ENCODE measurements around a stretch of chr18.

DNA sequence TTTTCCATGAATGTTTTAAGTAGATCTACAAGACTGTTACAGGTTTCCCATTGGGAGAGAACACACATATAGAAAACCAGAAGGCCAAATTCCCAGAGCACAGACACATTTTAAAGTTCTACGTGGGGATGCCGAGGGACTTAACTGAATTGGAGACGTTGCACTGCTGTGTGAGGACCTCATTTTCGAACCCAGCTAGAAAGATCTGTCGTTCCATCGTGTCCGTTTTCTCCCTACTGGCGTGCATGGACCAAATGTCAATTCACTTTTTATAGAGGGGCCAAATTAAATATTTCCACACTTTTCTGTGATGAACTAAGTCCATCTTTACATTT, 737 bp upstream of the TSHZ1 start:
- PRO-cap: no peak
- RAMPAGE, long total RNA, 3 experiments: no peak in any of the 3 experiments

DNA sequence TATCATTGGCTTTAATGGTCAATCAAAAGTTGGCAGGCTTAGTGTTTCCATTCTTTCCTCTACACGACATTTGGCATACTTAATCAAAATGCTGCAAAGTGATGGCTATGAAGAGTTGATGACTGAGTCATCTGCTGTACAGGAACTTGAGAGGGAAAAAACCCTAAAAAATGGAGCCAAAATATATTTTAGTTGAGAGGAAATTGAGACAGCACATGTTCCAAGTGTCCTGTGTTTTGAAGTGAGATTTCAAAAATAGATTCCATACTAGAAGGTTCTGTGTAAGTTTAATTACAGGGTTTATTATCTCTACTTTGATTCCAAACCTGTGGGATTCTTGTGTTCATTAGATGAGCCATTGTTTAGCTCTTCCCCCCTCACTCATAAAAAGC, 3.2 kb downstream of the TSHZ1 start:
- PRO-cap: no peak
- RAMPAGE, long total RNA, 3 experiments: no peak in any of the 3 experiments

DNA sequence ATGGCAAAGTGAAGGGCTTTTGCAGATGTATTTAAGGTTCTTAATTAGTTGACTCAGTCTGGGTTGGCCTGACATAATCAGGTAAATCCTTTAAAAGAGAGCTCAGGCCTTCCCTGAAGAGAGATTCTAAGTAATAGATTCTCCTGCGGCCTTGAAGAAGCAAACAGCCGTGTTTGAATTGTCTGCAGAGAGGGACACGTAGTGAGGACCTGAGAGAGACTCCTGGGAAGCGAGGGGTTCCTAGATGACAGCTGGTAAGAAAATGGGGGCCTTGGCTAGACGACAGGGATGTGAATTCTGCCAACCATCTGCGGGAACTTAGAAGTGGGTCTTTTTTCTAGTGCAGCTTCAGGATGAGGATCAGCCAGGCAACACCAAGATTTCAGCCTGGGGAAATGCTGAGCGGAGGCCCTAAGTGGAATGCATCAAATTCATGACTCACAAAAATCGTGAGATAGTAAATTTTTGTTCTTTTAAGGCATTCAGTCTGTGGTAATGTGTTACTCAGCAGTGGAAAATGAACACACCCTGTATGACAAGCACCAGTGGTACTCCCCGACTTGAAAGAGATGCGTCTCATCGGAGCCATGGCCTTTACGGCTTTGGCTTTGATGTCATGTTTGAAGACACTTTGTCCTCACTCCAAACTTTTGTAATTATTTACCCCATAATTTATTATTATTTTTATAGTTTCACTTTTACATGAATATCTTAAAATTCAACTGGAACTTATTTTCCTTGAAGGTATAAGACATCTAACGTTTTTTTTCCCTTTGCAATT, 62.2 kb upstream of the SMIM21 start:
- PRO-cap: no peak
- RAMPAGE, long total RNA, 3 experiments: no peak in any of the 3 experiments

- PRO-cap: no peak
- RAMPAGE, long total RNA, 3 experiments: no peak in any of the 3 experiments
Observed at GRCh38 chr18:76056710-76057301, 438.2 kb downstream of the ZNF516 start.

- PRO-cap: unidirectional peak, plus-strand start at chr18:76265789; bidirectional peak, plus-strand start at chr18:76266040, minus-strand start at chr18:76266063
- RAMPAGE, long total RNA, 3 experiments: no peak in any of the 3 experiments
Observed at GRCh38 chr18:76265114-76266268, 229.6 kb downstream of the ZNF516 start.

GRCh38 chr18:76363345-76364335, 131.4 kb downstream of the ZNF516 start:
- PRO-cap: no peak
- RAMPAGE, long total RNA, 3 experiments: no peak in any of the 3 experiments

DNA sequence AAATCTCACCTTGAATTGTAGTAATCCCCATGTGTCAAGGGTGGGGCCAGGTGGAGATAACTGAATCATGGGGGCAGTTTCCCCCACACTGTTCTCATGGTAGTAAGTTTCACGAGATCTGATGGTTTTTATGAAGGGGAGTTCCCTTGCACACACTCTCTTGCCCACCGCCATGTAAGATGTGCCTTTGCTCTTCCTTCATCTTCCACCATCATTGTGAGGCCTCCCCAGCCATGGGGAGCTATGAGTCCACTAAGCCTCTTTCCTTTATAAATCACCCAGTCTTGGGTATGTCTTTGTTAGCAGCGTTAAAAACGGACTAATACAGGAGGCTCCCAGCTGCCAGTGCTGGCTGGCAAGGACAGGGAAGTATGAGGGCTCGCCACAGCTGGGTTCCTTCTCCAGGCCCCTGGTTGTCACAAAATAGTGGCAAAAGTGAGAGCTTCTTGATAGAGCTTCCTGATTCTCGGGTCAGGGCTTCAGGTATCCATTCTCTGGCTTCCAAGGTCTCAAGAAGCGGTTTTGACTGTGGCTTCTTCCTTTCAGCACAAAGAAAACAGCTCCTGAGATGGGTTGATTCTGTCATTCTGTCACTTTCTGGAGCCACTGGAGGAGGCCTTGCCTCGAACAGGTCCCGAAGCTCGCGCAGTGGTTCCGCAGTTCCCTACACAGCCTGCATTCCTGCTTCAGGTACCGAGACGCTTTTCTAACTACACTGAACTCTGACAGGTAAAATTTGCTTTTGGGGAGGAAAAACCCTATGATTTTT, 85.0 kb downstream of the ZNF516 start:
- PRO-cap: no peak
- RAMPAGE, long total RNA, 3 experiments: no peak in any of the 3 experiments

DNA sequence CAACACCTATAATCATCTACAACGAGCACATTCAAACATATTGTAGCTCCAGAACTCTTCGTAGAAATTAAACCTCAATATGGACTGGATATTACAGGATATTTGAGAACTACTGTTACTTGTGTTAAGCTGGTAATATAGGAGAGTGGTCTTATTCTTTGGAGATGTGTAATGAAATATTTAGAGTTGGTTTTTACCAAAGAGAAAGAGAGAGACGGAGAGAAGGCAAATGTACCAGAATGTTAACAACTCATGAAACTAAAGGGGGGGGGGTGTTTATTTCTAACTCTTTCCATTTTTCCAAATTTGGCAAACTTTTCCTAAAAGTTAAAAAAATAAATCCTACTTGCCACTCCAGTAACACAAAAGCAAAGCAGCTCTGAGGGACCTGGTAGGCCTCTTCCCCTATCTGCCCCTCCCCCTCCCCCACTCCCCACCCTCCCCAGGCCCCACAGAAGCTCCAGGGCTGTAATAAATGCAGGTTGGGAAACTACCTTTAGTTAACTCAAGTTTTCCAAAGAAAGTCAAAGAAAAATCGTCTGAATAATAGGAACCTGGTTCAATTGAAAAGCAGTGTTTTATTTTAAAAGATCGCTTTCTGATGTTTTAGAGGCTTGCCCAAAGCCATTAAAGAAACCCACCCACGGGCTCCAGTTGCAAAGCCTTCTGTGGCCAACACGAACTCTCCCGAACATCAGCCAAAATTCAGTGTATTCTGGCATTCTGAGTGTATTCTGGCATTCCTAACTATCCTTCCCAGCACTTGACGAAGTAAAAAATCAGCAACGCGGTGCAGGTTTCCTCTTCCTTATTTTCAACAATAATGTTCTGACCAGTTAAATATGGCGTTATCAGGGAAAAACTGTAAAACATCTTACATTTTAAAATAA, 44.9 kb downstream of the ZNF516 start:
- PRO-cap: unidirectional peak, plus-strand start at position 740 of the sequence
- RAMPAGE, long total RNA, 3 experiments: no peak in any of the 3 experiments

GRCh38 chr18:76459167-76459652, 35.8 kb downstream of the ZNF516 start:
- PRO-cap: no peak
- RAMPAGE, long total RNA, 3 experiments: no peak in any of the 3 experiments

DNA sequence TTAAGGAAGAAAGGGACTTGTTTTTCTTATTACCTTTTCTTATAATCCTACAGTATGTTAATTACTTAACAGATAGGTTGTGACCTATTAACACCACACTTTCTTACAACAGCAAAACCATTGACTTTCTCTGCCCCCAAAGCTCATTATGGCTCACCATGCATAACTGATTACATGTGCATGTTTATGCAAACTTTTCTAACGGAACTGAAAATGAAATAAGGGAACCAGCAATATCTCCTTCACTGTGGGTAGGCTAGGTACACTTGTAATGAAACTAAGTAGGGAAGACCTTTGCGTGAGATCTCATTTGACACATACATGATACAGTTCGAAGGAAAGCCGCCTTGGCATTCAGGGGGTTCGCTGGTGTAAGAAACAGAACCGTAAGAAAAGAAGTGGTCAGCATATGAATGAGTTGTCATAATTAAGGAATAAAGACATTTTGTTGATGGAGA, 4.9 kb upstream of the ZNF516 start:
- PRO-cap: no peak
- RAMPAGE, long total RNA, 3 experiments: no peak in any of the 3 experiments

GRCh38 chr18:76524934-76525958, 30.2 kb upstream of the ZNF516 start:
- PRO-cap: bidirectional peak, plus-strand start at chr18:76525567, minus-strand start at chr18:76525287
- RAMPAGE, long total RNA, 3 experiments: no peak in any of the 3 experiments

DNA sequence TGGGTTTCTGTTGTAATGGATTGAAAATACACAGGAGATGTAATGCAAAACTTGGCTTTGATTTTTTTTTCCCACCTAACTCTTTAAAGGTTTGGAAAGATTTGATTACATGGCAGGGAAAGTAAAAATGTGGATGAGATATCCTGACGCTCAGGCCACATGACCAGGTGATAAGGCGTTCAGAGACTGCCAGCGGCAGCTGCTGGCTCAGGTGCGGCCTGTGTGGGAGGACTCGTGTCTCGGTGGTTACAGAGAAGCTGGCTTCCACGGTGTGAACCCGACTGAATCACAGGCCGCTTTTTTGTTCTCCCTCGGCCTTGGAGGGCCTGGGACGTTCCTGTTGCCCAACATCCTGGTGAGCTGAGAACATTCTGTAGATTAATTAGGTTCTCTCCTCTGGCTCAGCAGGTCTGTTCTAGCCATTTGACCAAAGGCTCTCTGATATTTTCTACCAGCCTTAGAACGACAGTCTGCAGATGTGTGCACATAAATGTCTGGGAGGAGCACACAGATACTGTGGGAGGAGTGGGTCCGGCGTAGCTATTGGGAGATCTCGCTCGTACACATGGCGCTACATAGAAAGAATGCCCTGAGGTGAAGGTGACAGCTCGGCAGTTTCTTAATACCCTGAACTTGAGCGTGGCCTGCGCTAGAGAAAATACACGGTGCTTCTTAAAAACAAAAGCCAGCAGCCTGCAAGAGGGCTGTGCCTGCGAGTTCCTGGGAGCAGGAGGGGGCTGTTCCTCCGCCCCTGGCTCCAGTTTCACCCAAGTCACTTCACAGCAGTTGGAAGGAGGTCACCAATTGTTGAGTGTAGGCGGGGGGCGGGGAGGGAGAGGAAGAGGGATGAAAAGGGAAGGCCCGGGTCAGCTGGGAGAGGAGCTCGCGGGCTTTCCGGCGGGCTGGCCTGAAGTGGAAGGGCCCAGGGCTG, 124.4 kb upstream of the ZNF516 start:
- PRO-cap: bidirectional peak, plus-strand start at position 877 of the sequence, minus-strand start at position 769 of the sequence
- RAMPAGE, long total RNA, 3 experiments: no peak in any of the 3 experiments

GRCh38 chr18:76859367-76859845, 37.0 kb downstream of the ZNF236 start:
- PRO-cap: no peak
- RAMPAGE, long total RNA, 3 experiments: no peak in any of the 3 experiments

DNA sequence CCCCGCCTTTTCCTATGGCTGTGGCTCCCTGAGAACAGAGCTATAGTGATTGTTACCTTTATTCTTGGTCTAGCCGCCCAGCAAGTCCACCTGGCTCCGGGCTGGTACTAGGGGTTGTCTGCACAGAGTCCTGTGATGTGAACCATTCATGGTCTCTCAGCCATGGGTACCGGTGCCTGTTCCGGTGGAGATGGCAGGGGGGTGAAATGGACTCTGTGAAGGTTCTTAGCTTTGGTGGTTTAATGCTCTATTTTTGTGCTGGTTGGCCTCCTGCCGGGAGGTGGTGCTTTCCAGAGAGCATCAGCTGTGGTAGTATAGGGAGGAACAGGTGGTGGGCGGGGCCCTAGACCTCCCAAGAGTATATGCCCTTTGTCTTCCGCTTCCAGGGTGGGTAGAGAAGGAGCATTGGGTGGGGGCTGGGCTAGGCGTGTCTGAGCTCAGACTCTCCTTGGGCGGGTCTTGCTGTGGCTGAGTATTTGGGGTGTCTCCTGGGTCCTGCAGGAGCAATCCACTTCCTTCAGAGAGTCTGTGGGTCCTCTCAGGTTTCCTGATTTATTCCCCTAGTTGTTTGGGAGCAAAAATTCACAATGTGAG, 143.3 kb downstream of the ZNF236 start:
- PRO-cap: no peak
- RAMPAGE, long total RNA, 3 experiments: no peak in any of the 3 experiments

DNA sequence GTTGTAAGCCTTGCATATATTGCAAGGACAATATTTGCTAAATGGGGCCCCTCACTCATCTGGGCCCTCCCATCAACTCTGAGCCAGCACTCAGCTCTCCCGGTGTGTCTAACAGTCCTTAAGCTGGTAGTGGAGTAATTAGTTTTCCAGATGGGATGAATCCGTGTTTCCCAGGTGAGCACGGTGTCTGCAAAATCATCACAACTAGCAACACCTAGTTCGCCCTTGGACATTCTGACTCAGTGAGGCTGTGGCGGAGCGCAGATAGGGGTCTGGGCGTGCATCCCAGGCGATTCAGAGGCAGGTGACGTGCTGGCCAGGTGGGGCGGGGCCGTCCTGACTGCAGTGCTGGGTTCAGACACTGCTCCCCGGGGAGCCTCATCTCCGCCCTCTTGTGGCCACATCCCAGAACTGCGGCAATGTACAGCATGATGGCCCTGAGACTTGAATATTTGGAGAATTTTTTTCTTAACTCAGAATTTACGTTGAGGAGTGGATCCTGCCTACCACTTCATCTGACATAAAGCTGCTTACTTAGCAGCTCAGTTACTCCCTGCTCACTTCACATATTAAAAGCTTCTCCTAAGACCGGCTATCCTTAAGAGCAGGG, 149.4 kb downstream of the MBP start:
- PRO-cap: no peak
- RAMPAGE, long total RNA, 3 experiments: no peak in any of the 3 experiments

GRCh38 chr18:77006407-77007157, 126.0 kb downstream of the MBP start:
- PRO-cap: bidirectional peak, plus-strand start at chr18:77006931, minus-strand start at chr18:77006613
- RAMPAGE, long total RNA, 3 experiments: no peak in any of the 3 experiments

GRCh38 chr18:77054060-77054580, 78.5 kb downstream of the MBP start:
- PRO-cap: no peak
- RAMPAGE, long total RNA, 3 experiments: no peak in any of the 3 experiments

- PRO-cap: bidirectional peak, plus-strand start at chr18:77054821, minus-strand start at chr18:77054742; unidirectional peak, plus-strand start at chr18:77055250
- RAMPAGE, long total RNA, 3 experiments: no peak in any of the 3 experiments
Observed at GRCh38 chr18:77054581-77055305, 77.8 kb downstream of the MBP start.

GRCh38 chr18:77103978-77104632, 28.5 kb downstream of the MBP start:
- PRO-cap: no peak
- RAMPAGE, long total RNA, 3 experiments: no peak in any of the 3 experiments

DNA sequence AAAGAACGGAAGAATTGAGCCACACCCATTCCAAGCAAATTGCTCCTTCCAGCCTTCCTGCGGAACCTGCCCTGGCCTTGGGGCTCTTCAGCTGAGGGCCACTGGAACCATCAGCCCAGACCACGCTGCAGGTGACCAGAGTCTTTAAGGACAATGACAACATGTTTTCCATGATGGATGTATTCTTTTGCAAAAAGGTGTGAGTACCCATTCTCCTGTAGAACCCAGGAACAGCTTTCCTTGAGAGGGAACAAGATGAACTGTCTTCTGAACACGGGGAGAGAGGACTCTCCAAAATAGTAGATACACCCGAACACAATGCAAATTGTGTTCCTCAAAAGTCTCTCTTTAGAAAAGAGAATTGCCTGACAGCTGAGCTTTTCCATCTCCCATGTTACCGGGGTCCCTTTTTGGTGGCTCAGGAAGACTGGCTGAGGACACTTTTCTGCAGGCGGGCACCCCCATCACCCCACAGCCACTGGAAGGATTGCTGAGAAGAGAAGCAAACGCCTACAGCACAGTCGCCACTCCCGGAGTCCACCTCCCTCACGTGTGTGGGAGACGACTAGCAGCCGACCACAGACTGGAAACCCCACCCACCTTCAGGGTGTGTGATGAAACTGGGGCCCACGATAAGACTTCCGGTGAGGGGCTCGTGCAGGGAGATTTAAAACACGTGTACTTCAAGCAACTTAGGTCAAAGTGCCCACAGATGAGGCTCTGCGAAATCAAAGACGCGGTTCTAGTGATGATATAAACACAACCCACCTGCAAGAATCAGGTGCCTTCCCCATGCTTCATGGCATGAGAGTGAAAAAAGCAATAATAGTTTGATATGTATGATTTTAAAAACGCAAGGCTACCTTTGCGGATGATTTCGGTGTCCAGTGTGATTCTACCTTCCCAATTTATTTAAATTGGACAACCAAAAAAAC, 26.4 kb downstream of the MBP start:
- PRO-cap: no peak
- RAMPAGE, long total RNA, 3 experiments: no peak in any of the 3 experiments

All from subcutaneous adipose tissue (tissue), 3 donors.